Left ventricle myocardium (tissue), 1 donor: ENCODE measurements around the genes SMTNL1, OR9Q2 and OR10W1.

- PRO-cap: no peak
These were observed 5.4 kb upstream of the TNKS1BP1 start for GRCh38 chr11:57330071-57330715.

DNA sequence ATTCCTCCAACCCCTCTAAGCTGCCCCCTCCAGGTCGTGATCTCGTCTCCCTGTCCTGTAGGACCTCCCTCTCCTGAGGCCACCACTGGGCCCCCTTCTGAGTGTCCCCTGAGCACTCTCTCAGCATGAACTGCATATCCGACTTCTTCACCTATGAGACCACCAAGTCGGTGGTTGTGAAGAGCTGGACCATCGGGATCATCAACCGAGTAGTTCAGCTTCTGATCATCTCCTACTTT is 193 bp downstream of the P2RX3 start:
- PRO-cap: no peak

- PRO-cap: bidirectional peak, plus-strand start at chr11:57425115, minus-strand start at chr11:57424922
These were observed 2.1 kb downstream of the SLC43A3 start for GRCh38 chr11:57424398-57425739.

- PRO-cap: bidirectional peak, plus-strand start at chr11:57427602, minus-strand start at chr11:57427417; bidirectional peak, plus-strand start at chr11:57427952, minus-strand start at chr11:57427857
These were observed 639 bp upstream of the SLC43A3 start for GRCh38 chr11:57427337-57428182.

GRCh38 chr11:57482390-57483701 is 22.5 kb downstream of the RTN4RL2 start:
- PRO-cap: no peak

- PRO-cap: bidirectional peak, plus-strand start at chr11:57499840, minus-strand start at chr11:57499663; unidirectional peak, plus-strand start at chr11:57500029
These were observed 15.7 kb downstream of the SLC43A1 start for GRCh38 chr11:57499407-57500567.

DNA sequence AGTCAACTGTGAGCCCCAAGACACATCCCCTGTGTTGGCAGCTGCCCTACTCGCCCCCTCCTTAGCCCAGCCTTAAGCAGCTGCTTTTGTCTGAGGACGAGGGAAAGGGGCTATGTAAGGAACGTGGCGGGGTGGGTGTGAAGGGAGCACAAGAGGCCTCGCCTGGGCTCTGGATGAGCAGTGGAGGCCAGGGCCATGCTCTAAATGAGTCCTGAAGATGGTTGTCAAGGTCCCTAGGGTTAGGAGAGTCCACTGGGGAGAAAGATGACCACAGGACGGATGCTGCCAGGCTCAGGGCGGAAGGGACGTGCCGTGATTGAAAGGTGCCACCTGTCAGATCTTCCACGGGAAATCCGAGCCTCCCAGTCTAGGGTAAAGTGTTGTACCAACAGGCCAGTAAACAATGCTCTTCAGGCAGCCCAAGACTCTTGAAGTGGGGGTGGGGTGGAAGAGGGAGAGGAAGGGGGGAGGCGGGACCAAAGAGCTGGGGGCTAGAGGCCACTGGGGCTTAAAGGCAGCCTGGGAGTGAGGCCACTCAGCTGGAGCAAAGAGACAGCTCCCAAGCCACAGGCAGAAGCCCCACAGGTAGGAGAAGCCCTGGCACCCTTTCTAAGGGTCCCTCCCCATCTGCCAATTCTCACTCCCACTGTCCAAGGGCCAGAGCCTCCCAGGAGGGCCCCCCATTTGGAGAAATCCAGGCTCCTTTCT is at the start of gene SMTNL1:
TSS of gene SMTNL1 (plus strand) at position 538 of the 708 bp plus-strand sequence.
- PRO-cap: no peak

DNA sequence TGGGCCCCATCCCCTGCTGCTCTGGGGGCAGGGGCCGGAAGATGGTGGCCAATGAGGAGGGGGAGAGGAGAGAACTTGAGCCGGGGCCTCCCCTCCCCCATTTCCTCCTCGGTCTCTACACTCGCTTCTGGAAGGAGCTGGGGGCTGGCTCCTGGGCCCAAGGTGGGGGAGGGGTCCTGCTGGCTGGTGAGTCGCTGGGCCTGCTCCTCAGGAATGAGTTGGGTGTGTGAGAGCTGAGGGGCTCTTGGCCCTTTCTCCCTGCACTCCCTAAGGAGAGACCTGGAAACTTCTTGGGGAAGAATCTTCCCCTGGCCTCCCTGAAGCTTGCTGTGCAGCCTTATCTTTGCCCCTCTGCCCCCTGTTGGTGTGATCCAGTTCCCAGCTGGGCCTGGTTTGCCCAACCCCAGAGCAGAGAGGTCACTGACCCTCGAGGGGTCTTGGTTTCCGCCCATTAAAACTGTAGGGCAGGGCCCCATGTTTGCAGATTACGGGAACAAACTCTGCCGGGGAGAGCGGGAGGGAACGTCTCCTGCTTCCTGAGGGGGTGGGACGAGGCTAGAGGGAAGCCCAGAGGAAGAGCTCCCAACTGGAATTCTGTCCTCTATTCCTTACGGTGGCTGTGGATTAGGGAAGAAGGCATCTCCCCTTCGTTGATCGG is 10.1 kb downstream of the YPEL4 start:
- PRO-cap: no peak

DNA sequence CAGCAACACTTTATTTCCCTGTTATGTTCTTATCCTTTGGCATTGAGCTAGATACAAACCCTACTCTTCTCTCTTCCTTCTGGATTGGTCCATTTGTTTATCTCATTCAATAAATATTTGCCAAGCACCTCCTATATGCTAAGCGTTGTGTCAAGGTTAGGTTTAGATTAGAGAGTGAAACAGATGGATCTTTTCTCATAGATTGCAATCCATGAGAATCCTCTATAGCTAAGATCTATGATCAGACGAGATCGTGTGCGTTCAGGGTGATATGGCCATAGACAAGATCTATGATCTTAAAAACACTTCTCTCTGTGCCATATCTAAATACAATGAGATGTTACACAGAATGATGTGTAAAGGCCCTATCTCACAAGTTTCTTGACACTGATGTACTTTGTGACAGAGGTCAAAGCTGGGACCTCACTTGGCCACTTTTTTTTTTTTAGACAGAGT is 57.8 kb downstream of the CTNND1 start:
- PRO-cap: no peak

GRCh38 chr11:57825979-57826373 is 64.4 kb downstream of the CTNND1 start:
- PRO-cap: no peak

DNA sequence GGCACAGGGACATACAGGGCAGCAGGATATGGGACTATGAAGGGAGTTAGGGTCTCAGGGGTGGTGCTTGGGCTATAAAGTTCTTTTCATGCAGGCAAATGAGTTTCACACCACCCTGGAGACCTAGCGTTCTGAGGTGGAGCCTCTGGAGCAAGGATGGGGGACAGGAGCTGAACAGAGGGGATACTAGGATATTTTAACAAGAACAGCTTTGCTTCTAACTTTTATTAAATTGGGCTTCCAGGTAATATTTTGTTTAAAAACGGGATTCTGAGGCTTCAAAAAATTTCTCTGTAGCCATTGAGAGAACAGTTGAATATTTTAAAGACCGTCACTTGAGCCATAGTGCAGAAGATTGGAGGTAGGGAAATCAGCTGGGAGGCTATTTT is 71.5 kb downstream of the CTNND1 start:
- PRO-cap: no peak

- PRO-cap: no peak
These were observed at the start of gene OR9Q2 for GRCh38 chr11:58188735-58189207. OR9Q2 (plus strand) TSS chr11:58189070.

DNA sequence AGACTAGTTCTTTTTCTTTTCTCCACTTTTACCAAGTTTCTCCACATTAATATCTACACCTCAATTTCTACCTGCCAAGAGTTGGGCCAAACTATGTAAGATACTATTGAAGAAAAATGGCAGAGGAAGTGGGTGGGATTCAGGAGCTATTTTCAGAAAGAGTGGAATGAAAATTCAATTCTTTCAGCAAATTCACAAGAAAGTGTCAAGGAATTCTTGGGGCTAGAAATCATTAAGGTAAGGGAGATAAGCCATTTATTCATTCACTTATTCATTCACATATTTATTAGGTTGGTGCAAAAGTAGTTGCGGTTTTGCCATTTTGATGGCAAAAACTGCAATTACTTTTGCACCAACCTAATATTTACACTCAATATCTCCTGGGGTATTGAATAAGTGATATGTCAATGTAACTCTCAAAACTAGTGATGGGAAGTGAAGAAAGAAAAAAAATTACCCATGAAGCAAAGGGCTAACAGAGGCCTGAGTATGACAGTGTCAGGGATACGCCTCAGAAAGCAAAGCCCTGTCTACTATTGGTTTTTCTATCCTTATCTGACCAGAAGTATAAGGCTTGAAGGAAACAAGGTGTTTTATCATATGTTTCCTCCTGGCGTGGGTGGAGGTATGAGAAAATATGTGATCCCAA is at the start of gene OR10W1:
TSS of gene OR10W1 (minus strand) at position 245 of the 649 bp plus-strand sequence.
- PRO-cap: no peak

DNA sequence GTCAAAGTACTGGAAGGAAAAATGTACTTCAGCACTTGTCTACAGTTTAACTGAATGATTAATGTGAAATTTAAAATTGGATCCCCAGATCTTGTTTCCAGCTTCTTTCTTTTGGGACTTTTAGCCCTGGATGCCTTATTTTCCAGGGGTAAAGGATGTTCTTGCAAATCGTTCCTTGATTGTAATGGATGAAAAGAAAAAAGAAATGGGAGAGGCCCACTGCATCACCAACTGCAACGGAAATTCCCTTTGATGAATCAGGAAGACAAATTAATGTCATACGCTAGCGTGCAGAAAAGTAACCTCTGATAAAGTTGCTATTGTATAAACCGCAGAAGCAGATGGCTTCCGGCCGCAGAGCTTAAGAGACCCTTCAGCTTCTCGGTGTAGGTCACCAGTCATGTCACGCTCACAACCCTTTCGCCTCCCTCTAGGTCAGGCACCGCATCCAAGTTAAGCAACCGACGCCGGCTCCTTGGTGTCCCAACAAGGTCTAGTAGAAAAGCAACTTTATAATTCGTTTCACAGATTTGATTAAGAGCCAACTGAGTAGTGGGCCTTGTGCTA is 1.4 kb upstream of the ZFP91 start:
- PRO-cap: no peak

DNA sequence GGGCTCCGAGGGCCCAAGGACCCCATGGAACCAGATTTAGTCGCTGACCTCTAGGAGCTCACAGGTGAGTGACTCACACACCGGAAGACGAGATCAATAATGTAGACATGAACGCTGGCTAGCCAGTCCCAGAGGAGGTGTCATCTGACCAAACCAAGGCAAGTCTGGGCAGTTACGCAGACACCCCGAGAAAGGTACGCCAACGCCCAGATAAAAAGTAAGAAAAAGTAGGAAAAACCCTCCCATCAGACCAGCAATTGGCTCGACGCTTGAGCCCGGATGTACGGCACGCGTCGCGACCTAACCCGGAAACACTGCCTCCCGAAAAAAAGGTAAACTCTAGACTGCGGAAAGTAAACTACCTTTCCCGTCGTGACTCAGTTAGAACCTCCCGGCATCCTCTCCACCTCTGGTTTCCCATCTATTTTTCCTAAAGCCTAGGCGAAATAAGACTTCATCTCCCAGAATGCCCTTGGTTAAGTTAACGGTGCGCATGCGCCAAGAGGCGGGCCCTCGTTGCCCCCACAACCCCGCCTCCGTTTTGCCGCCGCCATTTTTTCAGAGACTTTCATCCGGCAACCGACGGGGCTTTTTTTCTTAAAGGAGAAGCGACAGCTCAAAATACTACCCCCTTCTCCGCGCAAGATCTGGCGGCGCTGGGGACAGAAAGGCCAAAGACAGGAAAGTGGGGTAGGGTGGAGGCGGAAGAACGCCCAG is 767 bp upstream of the ZFP91 start:
- PRO-cap: bidirectional peak, plus-strand start at position 554 of the sequence, minus-strand start at position 193 of the sequence

GRCh38 chr11:58641363-58641755 is 18.9 kb downstream of the CNTF start:
- PRO-cap: no peak

GRCh38 chr11:58727054-58727683 is 4.6 kb downstream of the GLYAT start:
- PRO-cap: no peak

DNA sequence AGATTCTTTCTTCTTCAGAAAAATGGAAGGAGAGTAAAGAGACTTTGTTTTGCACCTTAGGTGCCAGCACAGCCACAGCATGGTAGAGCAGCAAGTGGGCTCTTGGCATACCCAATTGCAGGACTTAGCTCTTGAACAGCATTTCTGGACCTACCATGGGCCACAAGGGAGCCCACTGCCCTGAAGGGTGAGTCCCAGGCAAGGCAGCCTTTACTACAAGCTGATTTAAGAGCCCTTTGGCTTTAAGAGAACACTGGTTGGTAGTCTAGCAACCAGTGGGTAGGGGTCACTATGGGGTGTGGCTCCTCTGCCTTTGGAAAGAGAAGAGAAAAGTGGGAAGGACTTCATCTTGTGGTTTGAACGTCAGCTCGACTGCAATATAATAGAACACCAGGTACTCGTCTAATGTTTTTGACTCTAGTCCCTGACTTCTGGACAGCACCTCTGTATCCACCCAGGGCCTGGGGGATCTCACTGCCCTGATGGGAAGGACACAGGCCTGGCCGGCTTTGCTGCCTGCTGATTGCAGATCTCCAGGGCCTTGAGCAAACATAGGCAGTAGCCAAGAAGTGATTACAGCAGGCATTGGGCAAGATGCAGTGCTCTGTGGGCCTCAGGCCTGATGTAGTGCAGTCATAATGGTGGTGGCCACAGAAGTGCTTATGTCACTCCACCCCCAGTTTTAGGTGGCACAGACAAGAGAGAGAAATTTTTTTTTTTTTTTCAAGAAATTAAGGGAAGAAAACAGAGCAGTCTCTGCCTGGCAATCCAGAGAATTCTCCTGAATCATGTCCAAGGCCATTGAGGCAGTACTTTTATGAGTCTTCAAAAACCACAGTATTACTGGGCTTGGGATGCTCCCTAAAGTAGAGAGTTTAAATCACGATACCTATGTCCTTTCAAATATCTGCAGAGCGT is 73.3 kb upstream of the GLYATL1B start:
- PRO-cap: no peak

GRCh38 chr11:59095270-59095544 is 9.1 kb downstream of the GLYATL1B start:
- PRO-cap: no peak

DNA sequence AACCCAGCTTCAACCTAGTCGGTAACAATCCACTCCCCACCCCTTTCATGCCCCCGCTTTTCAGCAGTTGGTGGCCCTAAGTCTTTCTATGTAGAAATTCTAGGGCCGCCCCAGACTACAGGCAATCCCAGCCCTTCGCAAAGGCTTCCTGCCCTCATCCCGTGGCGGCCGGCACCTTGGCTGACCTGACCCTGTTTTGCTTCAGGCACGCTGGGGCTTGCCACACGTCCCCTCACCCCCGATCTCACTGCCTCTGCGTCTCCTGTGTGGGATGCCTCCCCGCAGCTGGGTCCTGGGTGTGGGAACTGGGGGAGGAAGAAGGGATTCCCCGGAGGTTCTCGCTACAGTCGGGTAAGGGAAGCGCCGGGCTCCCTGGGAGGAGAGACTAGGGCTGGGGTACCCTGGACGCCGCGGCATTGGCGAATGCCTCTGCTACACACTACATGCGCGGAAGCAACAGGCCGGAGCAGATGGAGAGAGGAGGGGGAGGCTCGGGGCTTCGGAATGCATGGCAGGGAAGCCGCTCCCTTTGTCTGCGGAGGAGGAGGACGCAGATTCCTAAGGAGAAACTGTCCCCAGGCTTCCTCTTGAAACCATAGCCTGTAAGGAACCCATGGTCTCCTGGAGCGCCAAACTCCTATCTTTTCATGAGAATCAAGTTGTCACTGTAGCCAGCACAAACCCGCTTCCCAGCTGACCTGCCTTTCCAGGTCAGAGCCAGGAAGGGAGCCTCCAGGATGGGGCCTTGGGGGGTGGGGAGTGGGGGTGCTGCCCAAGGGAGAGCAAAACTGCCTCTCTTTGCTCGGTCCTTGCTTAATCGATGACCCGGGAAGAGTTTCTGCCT is 1.3 kb downstream of the DTX4 start:
- PRO-cap: no peak